Smooth muscle cell (in vitro differentiated cells): Measurements from ENCODE around the genes NDE1 and CEP20.

GRCh38 chr16:15515260-15515602, 80.8 kb downstream of the BMERB1 start:
- RAMPAGE, long total RNA = no peak

DNA sequence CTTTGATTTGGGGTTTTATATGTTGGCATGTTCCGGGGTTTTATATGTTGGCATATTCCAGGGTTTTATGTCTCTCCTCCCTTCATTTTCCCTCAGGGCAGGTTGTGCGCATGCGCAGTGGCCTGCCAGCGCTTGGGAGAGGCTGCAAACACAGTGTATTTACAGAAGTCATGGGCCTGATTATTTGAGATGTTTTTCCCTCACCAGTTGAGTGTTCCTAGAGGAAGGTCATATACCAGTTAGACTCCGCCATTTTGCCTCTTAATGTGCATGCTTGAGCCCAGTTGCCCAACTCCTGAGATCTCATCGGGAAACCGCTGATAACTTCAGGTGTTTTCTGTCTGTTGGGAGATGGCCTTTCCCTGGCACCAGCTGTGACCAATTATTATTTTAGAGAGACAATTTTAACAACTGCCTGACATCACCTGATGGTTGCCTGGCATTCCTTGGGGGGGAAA, 65.3 kb downstream of the MARF1 start:
- RAMPAGE, long total RNA = no peak

DNA sequence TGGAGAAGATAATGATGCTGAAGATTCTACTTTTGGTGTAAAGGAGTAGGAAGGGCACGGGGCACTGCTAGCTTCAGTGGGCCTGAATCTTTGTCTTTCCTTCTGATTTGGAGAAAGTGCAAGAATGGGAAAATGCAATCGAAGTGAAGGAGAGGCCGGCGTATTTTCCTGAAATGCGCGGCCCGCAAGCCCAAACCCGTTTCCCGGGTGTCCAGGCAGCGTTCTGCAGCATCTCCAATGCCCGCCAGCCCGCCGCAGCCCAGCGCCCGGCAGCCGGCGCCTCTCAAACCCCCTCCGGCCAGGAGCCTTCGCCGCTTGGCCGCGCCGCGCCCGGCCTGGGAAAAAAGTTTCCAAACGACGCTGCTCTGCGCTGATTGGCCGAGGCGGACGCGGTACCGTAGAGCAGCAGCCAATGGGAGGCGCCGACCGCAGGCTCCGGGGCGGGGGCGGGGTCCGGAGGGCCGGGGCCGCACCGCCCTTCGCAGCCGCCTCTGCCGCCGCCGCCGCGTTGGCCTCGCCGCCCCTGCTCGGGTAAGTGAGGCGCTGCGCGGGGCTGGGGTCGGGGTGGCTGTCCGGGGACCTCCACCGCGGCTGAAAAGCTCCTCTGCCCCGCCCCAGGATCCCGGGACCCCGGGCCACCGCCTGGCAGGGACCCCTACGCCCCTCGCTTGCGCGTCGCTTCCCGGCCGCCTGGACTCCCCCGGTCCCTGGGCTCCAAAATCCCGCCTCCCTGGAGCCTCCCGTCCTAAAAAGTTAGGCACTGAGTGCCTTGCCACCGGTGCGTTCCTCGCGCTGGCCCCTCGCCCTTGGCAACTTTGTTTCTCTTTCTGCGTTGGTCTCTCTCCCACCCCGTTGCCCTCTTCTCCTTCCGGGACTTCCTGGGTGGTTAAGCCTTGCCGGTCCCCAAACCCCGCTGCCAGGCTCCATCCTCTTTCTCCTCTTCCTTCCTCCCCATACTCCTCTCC, at the start of gene NDE1:
TSS of gene NDE1 (plus strand) at position 482 of the 965 bp plus-strand sequence.
- RAMPAGE, long total RNA = start-site peak on the plus strand centred at position 489 of the sequence, 30 bp wide, 166 and 137 reads in 2 replicates

DNA sequence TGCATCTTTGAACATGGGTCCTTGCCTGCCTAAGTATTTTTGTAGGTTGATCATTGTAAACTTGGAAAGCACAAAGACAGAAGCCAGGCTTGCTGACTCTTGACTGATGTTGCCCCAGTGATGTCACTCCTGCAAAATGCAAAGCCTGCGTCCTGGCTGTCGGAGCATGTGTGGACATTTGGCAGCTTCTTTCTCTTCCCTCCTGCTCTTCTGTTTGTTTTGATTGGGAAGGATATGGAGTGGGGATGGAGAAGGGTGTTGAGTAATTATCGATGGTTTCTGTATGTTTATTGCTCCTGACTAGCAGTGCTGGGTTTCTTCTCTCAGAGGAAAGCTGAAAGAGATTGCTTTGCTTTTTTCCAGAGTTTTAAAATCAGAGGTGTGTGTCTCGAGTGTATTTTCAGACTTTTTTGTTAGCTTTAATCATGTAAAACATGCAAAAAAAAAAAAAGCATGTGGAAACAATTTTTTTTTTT, 3.3 kb downstream of the NDE1 start:
- RAMPAGE, long total RNA = no peak

- RAMPAGE, long total RNA = no peak
These were observed 70.7 kb downstream of the NDE1 start for GRCh38 chr16:15720727-15721165.

- RAMPAGE, long total RNA = no peak
These were observed 2.7 kb downstream of the MYH11 start for GRCh38 chr16:15854079-15854495.

DNA sequence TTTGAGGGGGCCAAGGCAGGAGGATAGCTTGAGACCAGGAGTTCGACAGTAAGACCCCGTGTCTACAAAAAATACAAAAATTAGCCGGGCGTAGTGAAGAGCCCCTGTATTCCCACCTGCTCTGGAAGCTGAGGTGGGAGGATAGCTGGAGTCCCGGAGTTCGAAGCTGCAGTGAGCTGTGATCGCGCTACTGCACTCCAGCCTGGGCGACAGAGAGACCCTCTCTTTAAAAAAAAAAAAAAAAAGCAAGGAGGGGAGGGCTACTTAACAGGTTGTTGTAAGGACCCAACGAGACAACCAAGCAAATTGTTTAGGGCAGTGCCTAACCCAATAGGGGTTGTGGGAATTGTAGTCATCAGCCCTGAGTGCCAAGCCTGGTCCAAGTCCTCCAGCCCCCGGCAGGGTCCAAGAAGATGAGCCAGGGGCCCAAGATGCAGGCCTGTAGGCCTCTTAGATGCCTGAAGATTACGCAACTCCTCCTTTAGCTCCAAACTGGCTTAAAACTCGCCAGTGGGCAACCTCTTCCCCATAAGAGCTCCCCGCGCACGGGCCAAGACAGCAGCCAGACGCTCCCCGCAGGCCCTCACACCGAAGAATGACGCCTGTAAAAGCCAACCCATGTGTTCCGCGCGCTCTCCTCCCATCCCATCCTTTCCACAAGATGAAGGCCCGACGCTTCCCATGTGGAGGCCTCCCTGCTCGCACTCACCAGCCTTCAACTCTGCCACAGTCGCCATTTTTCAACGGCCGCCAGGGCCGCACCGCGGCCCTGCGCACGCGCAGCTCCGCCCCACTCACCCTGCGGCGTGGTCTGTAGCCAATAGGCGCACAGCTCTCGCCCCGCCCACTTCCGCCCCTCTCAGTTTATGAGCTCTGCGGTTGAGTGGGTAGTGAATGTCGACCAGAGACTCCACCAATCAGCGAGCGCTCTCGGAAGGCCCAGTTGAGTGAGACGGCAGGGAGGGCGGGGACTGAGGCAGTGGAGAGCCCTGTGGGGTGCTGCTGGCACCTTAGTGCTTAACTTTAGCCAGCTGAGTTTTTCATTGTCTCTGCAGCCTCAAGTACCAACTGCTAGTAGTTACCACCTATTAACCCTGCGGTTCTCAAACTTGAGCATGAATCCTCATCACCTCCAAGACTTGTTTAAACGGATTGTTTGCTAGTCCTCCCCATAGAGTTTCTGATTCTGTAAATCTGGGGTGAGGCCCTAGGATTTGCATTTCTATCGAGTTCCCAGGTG, at the start of gene CEP20:
TSS of gene CEP20 (minus strand) at position 755 of the 1,240 bp plus-strand sequence.
- RAMPAGE, long total RNA = start-site peak on the minus strand centred at position 753 of the sequence, 25 bp wide, 428 and 93 reads in 2 replicates

GRCh38 chr16:16045442-16046302, 96.3 kb downstream of the ABCC1 start:
- RAMPAGE, long total RNA = no peak

DNA sequence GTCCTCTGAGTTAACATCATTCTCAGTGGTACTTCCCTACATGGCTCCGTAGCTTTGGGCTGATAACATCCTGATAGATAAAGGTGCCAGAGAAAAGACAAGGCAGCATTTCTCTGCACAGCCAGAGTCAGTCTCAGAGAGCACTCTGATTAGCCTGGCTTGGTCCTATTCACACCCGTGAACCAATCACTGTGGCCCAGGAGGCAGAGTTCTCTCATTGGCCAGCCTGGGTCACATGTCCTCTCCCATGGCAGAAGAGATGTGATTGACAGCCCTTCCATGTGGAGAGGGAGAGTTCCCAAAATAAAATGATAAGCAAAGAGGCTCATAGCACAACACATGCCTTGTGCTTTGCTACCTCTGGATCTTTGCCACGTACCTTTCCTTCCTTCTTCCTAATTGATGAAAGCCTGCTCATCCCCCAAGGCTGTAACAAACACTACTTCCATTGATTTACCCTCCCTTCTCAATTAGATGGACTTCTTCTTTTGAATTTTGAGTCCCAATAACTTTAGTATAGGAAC, 99.8 kb downstream of the ABCC1 start:
- RAMPAGE, long total RNA = no peak

GRCh38 chr16:16074612-16074857, 125.1 kb downstream of the ABCC1 start:
- RAMPAGE, long total RNA = no peak

DNA sequence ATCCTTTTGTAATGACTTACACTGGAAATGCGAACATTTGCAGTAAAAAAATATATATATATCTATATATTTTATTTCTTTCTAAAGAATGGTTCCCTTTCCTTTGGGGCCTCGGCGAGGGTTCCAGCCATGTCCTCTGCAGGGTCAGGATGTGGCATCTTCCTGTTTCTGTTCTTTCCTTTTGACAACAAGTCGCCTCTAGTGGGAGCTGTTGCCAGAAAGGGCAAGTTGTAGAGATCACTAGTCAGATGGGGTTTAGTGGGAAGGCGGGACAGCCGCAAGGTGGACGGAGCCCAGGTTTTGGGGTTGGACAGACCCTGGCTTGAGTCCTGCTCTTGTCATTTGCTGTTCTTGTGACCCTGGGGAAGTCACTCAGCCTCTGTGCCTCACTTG, 80.3 kb downstream of the ABCC6 start:
- RAMPAGE, long total RNA = no peak

DNA sequence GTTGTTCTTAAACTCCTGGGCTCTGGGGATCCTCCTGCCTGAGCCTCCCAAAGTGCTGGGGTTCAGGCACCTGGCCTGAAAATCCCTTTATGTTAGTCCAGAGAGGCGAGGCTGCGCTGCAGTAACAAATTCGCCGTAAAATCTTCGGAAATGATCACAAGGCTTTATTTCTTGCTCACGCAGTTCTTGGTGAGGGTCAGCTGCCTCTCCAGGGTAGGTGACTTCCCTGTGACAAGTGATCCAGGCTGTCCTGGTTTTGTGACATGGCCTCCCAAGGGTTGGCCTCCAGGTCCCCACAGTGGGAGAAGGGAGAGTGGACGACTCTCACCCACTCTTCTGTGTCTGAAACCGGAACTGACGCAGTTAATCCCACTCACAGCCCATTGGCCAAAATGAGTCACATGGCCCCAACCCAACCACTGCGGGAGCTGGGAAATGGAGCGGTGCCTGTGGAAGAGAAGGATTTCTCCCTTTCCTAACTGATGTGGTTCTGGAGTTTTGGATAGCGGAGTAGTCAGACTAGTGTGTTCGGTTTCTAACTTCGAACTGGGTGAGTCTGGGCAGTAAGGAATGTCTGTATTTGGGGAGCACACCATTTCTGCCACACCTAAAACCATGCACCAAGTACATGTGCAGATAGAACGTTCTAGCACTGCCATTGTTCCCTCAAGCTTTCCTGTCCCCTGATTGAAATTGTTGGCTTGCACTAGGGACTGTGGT, 79.4 kb downstream of the ABCC6 start:
- RAMPAGE, long total RNA = no peak

DNA sequence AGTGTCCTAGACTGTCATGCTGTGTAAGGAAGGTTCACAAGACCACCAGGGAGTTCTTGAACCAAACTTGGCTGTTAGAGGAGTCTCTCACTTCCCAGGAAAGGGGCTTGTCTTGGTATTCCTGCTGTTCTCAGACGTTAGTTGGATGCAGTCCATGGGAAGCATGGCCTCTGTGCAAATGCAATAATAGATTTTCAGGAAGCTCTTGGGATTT, 425.8 kb downstream of the NPIPA7 start:
- RAMPAGE, long total RNA = no peak

- RAMPAGE, long total RNA = no peak
These were observed 439.0 kb downstream of the XYLT1 start for GRCh38 chr16:17031762-17032170.

DNA sequence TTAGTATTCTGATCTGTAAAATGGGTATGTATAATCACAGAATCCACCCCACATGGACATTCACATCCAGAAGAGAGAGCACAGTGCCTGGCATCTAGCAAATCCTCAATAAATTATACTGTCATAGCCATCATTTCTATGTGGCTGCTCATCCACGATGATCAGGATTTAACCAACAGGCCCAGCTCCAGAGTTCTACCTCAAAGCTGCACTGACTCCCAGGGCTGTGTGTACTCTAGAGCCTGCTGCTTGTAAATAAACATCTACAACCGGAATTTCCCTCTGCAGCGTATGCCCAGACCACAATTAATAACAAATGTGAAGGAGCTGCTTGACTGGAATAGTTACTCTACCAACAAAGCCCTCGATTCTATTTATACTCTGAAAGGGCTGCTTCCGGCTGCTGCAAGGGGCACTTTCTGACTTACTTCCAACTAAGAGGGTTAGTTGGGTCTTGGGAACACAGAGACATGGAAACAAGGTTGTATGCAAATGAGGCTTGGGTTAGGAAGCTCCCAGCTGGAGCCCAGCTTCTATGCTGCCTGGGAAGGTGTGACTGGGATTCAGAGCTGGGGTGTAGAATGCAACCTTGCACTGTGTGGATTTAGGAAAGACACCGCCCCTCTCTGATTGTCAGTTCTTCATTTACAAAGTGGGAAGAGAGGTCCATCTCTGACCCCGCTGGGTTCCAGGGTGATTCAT, 265.1 kb downstream of the XYLT1 start:
- RAMPAGE, long total RNA = no peak

DNA sequence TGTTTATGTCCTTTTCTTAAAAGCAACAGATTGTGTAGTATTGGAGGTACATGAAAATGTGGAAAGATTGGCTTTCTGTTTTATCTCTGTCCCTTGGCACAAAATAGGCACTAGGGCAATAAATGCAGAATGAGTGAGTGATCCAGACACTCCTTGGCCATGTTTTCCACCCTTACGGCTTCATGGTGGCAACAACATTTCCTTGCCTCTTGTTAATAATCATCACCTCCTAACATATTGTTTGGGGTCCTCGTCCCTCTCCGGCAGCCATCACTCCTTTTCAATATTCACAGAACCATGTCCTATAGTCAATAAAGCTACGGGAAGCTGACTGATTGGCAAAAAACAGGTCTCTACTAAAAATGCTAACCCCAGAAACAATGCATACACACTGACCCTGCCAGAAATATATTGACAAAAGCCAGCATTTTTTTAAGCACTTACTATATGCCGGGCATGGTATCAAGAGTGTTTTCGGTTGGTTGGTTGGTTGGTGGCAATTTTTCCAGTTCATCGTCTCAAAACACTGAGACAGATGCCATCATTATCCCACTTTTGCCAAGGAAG, 249.8 kb downstream of the XYLT1 start:
- RAMPAGE, long total RNA = no peak

GRCh38 chr16:17408747-17409378, 61.9 kb downstream of the XYLT1 start:
- RAMPAGE, long total RNA = no peak

- RAMPAGE, long total RNA = no peak
These were observed 650 bp upstream of the XYLT1 start for GRCh38 chr16:17471138-17472082.

- RAMPAGE, long total RNA = no peak
These were observed 121.1 kb upstream of the XYLT1 start for GRCh38 chr16:17591664-17592512.

- RAMPAGE, long total RNA = no peak
These were observed 9.1 kb upstream of the NOMO2 start for GRCh38 chr16:18570945-18571419.